A375 (cell line): ENCODE measurements around a stretch of chr10.

DNA sequence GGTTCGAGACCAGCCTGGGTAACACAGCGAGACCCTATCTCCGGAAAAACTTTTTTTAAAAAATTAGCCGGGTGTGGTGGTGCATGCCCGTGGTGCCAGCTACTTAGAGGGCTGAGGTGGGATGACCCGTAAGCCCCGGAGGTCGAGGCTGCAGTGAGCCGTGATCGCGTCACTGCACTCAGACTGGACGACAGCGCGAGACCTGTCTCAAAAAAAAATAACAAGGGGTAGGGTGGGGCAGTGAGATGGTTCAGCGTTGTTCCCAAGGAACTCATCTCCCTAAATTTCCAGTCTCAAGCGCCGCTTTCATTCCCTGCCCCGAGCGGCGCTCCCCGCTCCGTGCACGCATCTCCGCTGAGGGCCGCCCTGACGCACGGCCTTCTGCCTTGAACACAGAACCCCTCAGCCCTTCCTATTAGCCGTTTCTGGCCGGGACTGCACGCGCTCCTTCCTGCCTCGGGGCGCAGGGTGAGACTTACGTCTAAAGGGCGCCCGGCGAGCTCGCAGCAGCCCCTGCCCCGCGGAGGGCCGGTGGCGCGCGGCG, 883 bp upstream of the WAC start:
- RAMPAGE, long total RNA: no peak

DNA sequence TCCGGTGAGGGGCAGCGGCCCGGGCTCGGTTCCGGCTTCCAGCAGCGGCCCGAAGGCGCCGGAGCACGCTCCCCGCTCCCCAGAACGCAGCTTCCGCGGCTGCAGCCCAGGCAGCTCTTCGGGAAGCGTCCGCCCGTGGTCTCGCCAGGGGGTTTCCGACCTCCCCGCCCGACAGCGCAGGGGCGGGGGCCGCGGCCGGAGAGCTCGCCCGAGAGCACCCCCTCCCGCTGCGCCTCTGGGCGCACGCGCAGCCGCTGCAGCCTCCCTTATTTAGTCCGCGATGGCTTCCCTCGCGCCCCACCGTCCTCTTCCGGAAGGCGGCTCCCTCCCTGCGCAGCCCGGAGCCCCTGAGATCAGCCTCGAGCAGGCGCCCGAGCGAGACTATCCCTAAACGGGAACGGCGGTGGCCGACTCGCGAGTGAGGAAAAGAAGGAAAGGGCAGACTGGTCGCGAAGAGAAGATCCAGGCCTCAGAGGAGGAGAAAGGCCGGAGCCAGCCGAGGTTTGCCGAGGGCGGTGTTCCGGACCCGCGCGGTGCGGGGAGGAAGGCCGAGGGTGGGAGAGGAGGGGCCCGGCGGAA, 322 bp upstream of the WAC start:
- RAMPAGE, long total RNA: no peak

DNA sequence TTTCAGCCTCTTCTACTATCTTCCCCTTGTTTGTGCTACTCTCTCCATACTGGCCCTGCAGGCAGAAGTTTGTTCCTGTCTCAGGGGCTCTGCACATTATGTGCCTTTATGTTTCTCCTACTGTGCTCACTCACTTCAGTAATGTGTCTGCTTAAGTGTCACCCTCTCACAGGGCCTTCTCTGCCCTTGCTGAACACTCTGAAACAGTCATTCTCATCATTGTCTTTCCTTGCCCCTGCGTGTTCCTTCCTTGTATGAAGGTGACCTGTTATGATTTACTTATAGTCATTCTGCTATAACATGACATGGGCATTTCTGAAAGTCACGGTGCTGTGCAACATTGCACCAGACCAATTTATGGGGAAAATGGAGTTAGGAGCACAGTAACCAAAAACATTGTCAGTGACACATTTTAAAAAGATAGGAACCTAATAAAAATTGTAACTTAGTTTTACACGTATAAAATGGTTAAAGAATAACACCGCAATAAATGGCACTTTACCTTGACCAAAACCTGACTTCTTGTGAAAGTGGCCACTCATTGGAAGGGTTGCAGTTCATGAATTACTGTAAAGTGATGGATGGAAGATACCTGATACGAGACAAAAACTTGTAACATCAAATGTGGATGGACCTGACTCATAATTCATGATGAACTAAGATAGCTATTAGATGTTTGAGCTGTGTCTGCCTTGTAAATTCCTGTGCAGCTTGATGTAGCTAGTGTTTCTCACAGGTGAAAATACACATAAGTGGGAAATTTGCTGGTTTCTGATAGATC, 9.3 kb downstream of the WAC start:
- RAMPAGE, long total RNA: no peak

GRCh38 chr10:28555169-28555993, 22.5 kb downstream of the WAC start:
- RAMPAGE, long total RNA: no peak

- RAMPAGE, long total RNA: no peak
Observed at GRCh38 chr10:28595302-28596146, 62.6 kb downstream of the WAC start.

- RAMPAGE, long total RNA: no peak
Observed at GRCh38 chr10:28873332-28874017, 196.2 kb downstream of the BAMBI start.

DNA sequence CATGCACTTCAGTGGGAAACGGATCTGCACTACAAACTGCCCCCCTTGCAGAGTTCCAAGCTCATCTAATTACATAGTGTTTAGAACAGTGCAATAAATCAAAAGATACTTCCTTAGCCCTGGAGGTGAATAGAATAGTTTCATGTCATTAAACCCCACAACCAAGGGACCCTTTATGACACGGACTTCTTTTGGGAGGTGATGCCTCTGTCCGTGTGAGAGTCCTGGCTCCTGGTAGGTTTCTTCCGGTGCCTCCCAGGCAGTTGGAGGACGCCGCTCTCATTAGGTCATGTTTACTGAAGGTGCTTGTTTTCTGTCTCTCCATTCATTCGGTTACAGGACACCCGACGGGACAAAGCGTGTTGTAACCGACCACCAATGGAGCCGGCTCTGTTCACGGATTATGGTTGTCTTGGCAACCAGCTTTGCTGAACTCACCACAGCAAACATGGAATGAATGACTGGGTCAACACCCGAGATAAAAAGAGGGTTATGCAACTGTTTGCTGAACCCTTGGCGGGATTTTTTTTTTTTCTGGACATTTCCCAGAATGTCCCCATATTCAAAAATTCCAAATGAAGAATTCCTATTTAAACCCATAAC, 262.4 kb downstream of the BAMBI start:
- RAMPAGE, long total RNA: no peak

DNA sequence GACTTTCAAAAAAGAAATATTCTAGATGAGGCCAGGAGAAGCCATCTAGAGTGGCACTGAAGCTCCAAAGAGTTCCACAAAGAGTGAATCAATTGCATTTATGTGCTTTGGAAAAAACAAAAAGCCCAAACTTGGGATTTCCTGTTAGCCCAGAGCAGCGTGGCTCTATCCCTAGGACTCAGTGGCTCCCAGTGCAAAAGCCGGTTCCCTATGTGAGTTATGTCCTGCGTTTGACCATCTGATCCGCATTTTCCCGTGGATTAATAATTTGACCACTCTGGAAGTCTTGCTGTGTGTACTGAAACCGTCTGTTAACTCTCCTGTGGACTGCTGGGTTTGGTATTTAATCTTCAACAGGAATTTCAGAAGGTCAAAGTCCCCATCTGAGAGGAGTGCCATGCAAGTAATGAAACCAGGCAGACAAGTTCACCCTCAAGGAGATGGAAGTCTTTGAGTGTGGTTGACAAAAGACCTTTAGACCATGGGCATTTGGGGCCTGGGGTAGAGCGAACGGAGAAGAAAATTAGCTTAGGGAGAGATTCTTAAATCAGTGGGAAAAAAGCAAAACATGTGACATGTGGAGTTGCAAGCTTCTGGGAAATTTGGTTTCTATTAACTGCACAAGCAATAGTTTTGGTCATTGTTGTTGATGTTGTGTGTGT, 38.0 kb downstream of the LYZL1 start:
- RAMPAGE, long total RNA: no peak

- RAMPAGE, long total RNA: no peak
Observed at GRCh38 chr10:29443932-29444561, 155.2 kb downstream of the LYZL1 start.

DNA sequence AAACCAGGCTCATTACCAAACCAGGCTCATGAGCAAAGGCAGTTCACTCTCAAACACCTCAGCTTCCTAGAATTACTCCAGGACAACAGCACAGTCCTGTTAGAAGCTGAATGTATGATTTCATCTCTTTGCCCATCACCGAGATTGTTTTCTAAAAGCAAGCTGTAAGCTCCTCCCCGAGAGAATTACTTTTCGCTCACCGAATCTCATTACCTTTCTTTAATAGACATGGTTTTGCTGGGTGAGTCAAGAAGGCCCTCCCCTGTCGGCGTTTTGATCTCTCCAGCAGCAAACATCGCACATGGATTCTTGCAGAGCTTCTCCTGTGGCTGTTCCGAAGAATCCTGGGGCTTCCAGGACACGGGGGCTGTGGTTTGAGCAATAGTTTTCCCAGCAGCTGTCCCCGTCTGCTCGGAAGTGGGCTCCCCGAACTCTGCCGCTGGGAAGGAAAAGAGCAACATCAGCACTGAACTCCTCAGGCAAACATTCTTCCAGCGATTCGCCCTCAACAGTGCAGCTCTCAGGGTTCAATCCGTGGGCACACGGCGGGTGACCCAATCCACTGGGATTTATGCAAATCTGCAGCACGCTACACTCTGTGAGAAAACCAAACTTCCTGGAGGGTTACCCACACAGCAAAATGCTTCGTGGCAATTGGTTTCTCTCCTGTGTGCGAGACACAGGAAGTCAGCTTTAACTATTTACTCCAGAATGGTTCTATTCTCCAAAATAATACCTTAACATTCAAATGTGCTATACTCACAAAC, 112.4 kb downstream of the SVIL start:
- RAMPAGE, long total RNA: no peak

DNA sequence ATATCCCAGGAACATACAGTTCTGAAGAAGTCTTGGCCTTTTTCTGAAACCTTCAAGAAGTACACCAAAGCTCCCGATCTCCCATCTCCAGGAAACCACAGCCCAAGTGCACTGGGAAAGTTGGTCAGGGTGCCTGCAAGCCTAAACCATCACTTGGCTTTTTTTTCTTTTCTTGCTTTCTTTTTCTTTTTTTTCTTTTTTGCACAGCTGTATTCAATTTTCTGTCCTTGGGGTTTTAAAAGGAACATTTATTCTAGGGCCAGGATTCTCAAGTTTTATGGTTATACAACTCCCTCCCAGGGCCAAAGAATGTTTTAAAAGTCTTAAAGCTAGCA, 12.3 kb upstream of the SVIL start:
- RAMPAGE, long total RNA: no peak

- RAMPAGE, long total RNA: no peak
Observed at GRCh38 chr10:29651278-29652257, 16.8 kb upstream of the SVIL start.

DNA sequence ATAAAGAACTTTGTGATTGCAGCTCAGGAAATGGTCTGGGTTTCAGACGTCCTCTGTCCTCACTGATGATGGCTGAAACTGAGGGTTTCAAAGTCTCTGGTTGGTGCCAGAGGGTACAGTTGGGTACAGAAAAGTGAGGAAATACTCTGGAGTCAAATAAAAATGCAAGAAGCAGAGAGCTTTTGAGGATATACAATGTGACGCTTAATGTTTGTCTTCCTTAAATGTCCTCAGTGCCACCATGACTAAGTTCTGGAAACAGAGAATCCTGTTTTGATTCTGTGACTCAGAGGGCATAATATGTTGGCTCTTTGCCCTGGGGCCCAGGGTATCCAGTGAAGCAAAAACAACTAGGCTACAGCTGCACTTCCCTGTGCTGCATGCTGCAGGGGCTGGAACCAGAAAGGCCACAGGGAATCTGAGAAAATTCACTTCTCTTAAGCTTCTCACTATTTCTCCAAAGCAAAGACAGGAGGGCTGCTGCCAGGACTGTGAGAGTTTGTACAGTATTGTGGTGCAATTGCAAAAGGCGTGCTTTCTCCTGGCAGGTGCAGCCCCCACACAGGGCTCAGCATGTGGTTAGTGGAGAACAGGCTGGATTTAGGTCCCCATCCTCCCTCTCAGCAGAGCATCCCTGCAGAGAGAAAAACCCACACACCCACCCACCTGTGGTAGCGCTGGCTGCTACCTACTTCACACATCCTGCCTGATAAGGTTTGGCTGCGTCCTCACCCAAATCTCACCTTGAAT, 169.5 kb upstream of the SVIL start:
- RAMPAGE, long total RNA: no peak

GRCh38 chr10:29849500-29849983, 209.8 kb downstream of the JCAD start:
- RAMPAGE, long total RNA: no peak

DNA sequence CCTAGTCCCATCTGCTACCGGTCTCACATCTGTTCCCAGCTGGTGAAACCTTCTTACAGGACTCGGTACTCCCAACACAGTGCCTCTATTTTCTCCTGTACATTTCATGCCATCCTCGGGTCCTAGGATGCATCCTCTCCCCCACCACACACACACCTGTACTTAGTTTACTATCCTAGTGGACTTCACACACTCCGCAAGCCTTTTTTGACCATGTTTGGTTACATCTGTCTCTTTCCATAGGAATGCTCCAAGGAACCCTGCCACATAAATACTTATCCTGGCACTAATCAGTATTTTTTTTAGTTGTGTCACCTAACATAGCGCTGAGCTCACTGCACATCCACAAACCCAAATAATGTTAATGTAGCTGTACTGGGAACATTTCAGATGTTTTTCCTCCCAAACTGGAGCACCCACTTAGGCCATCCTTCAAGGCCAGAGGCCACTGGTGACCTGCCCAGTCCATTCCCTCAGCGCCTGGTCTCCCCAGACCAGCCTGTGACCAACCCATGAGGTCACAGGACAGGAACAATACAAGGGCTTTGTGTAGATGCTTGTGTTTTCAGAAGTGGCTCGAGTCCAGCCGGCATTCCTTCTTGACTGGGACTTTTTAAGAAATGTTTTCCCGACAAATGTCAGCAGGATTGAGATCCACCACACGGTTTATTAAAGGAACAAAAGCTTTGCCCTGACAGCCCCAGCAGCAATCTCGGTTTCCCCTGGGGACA, 181.5 kb downstream of the JCAD start:
- RAMPAGE, long total RNA: no peak

GRCh38 chr10:29881586-29881773, 177.9 kb downstream of the JCAD start:
- RAMPAGE, long total RNA: no peak

DNA sequence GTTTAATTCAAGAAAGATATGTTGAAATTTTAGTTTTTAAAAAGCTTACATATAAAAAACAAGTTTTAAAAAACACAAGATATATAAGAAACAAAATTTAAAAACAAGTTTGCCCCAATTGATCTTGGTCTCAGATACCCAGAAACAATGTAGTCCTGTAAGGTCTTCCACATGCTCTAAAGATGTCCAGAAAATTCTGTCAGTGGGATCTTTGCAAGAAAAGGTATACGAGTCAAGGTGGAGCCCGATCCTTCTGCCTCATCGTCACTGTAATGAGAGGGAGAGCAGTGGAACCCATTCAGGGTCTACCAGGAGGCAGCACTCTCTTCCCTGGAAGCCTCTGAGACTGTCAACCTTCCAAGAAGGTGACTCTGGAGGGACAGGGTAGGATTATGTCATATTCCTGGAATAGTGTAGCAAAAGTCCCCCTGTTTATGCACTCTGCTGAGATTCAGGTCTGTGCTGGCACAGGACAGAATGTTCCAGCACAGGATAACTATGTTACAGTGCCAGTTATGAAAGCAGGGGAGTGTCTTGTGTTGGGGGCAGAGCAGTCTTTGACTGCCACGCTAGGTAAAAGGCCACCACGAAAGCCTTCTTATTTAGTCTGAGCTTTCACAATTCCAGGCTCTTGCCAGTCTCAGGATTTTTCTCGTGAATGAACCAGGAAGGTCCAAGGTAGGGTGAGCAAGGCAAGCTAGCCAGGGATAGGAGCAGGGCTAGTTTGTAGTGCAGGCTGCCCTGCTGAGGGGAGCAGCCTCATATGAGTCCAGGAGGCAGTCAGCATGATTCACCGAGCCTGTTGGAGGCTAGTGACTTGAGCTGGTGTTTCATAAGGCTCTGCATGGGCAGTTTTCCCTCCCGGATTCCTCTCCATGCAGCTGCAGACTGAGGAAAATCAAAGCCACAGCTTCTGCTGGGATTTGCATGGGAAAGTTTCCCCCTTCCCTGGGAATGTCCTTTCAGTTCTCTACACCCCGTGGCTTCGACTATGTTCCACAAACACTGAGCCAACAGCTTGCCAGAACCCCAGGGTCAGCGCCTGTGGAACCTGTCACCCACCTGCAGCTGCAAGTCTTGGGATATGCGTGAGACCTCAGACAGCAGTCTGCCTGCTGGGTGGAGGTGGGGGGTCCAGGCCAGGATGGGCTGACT, 112.5 kb downstream of the JCAD start:
- RAMPAGE, long total RNA: no peak

DNA sequence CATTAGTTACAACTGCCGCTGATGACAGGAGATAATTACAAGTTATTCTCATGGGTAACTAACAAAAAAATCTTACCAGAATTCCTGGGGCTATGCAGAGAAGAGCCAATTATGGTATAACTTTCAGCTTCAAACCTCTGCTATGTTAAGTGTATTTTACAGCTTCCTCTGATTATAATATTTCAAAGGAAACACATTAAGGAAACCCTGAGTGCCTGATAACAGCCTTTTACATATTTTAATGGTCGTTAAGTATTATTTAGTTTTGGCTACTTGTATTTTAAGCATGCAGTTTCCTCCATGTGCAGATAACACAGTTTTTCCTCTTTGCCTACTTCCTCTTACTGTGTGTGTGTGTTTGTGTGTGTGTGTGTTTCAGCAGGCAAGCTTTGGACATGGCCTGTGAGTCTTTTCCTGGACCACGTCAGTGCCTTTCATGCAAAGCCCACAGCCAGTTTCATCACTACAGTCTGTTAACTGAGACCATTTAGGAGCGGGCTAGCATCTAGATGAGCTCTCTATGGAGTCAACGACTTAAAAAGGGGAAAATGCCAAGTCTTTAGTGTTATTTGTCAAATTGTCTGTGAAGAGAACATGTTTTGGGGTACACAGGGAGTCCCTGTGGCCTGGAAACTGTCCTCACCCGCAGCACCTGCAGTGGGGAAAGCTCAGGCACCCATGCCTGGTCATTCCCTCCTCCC, 17.6 kb downstream of the JCAD start:
- RAMPAGE, long total RNA: no peak

DNA sequence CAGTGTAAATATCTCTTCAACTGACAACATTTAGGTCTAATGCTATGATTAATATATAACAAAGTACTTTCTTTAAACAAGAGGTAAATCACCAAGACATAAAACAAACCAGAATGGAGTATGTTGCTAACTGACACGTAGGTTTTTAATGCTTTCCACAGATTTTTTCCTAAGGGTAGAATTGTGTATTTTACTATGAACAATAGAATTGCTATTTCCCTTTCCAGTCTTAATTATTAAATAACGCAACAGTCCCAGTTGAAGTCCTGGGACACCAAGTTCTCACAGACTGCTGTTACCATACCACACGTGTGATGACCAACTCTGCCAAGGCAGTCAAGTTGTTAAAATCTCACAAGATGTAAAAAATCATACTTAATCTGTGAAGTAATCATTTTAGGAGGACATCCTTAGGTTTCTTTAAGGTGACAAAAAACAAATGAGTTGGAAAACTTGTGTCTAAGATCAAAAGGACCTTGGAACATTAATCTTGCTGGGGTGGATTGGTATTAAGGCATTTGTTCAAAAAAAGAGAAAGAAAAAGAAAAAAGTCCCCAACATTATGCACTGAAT, 4.0 kb downstream of the JCAD start:
- RAMPAGE, long total RNA: no peak

DNA sequence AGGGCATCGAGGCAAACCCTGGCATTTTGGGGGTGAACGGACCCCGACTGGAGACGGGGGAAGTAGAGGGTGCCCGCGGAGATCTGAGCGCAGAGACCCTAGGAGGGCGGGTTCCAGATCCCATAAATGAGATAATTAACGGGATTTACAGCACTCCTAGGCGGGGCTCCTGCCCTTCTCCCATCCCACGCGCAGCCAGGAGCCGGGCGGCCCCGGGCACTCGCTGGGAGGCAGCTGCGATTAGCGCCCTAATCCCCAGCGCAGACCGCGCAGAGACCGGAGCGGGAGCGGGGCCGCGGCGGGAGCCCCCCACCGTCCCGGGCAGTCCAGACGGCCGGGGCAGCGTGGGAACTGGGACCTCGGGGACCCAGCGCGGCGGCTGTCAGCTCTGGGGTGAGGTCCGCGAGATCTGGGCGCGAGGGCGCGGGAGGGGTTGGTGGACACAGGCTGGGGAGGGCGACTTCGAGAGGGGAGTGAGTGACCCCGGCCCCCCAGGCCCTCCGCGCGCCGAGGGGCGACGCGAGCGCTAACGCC, 685 bp downstream of the JCAD start:
- RAMPAGE, long total RNA: no peak